Temporal lobe (tissue), 2 donors: ENCODE measurements around the gene AGPAT4.

GRCh38 chr6:159939625-159939824 is 29.4 kb upstream of the IGF2R start:
- RAMPAGE, long total RNA = no peak

DNA sequence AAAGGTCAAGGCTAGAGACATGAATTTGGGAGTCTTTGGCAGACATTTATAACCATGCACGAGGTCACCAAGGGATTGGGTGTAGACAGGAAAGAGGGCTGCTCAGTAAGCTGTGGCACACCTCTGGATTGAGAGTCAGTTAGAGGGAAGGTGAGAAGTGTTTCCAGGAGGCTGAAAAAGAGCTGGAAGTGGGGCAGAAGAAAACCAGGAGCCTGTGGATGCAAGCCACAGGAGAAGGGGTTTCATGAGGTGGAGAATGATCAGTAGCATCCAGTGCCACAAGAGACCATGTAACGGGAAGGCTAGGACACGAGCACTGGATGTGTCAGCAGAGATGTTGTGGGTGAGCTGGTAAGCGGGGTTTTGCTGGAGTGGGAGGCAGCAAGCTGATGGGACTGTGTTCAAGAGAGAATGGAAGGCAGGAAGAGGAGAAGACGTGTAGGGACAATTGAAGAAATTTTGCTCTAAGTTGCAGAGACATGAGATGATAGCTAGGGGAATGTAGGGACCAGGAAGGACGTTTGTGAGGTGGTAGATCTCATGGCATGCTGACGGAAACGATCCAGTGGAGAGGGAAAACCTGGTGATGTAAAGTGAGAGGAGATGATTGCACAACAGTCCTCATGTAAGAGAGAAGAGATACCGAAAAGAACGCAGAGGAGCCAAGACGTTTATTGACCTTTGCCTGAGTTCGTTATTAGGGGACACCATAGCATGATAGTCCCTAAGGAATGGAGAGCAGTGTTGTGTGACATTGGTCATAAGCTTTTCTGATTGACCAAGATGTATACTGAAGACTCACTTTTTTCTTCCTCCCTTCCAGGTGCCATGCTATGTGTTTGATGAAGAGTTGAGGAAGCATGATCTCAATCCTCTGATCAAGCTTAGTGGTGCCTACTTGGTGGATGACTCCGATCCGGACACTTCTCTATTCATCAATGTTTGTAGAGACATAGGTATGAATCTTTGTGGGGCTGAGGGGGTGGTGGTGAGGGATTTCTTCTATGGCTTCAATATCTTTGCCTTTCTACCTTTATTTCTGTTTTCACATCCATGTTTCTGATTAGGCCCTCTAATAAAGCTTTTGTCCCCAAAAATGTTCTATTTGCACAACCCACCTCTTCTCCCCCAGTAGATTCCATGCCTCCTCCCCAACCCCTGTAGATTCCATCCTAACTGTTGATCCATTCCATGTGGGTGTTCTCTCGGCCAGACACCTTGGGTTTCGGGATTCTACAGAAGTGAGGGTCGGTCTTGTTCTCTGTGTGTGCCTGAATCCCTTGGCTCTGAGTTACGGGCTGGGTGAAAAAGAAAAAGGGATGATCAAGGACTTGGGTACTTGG is 55.3 kb downstream of the IGF2R start:
- RAMPAGE, long total RNA = no peak

GRCh38 chr6:160067434-160068063 is 54.1 kb upstream of the SLC22A1 start:
- RAMPAGE, long total RNA = no peak

- RAMPAGE, long total RNA = no peak
These were observed 37.7 kb upstream of the SLC22A1 start for GRCh38 chr6:160083814-160084501.

- RAMPAGE, long total RNA = no peak
These were observed 284 bp downstream of the SLC22A2 start for GRCh38 chr6:160258367-160258706.

- RAMPAGE, long total RNA = no peak
These were observed 3.6 kb downstream of the SLC22A3 start for GRCh38 chr6:160351757-160352168.

- RAMPAGE, long total RNA = no peak
These were observed 12.6 kb downstream of the SLC22A3 start for GRCh38 chr6:160360581-160361325.

DNA sequence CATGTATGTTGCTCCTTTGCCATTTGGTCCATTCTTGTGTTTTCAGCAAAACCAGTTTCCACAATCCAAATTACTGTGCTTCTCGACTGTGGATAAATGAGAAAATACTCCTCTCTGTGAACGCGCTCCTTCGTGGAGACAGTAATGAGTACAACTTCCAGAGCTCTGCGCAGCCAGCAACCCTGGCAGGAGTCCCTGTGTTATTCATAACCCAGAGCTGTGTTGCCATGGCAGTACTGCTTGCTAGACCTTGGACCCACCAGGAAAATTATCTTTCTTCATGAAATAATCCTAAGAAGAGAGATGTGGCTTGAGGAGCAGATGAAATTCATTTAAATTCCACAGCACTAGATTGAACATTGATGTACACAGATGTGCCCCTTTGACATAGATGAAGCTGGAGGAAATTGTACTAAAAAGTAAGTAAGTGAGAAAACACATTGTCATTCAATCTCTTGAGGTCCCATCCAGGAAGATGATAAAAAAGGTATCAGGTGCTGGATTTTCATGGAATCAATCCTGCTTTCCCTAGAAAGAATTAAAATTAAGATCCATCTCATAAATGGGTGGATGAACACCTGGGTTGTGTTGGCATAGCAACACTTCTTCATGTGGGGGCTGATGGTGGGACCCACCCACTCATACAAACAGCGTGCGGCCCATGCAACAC is 73.8 kb downstream of the SLC22A3 start:
- RAMPAGE, long total RNA = no peak

GRCh38 chr6:160507200-160507913 is 156.7 kb downstream of the LPA start:
- RAMPAGE, long total RNA = no peak

GRCh38 chr6:160519822-160521055 is 143.8 kb downstream of the LPA start:
- RAMPAGE, long total RNA = no peak

- RAMPAGE, long total RNA = no peak
These were observed 64.5 kb upstream of the MAP3K4 start for GRCh38 chr6:160927070-160927406.

DNA sequence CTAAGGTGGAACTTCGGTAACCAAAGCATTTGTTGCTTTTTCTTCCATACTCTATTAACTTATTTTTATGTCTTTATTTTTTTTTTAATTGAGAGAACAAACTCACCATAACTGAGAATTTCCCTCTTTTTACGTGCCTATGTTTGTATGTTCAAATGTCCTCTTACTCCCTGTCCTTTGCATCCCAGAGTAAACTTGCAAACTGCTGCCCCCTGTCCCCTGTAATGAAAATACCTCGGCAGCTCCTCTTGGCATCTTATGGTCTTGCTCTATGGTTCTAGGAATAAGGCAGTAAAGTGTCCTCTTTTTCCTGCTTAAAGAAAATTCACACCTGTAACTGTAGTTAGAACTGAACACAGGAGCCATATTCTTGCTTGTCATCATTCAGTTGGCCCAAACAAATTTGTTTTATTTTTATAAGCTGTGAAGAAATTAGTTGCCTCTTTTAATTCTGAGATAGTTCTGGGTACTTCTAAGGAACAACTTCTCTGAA is 1.2 kb downstream of the MAP3K4 start:
- RAMPAGE, long total RNA = no peak

DNA sequence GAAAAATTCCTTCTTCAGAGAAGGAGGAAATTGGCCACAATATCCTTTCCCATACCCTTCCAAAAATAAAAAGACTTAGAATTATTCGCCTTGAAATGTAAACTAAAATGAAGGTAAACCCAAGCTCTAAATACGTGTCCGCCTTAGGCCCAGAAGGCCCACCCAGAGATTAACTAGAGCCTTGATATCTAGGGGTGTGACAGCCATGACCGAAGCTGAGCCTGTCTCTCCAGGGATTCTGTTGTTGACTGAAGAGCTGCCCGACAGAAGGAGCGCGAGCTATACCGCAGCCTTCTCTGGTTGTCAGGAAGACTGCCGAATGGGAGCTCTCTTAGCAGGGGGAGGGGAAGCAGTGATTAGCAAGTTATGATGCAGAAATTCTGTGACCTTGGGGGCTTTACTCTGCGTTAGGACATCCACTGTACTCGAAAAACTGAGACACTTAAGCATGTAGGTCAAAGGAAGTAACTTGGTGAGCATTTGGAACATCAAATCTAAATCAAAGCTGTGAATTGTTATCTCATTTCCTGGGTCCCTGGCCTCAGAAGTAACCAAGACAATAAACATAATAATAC is 84.5 kb downstream of the MAP3K4 start:
- RAMPAGE, long total RNA = no peak

DNA sequence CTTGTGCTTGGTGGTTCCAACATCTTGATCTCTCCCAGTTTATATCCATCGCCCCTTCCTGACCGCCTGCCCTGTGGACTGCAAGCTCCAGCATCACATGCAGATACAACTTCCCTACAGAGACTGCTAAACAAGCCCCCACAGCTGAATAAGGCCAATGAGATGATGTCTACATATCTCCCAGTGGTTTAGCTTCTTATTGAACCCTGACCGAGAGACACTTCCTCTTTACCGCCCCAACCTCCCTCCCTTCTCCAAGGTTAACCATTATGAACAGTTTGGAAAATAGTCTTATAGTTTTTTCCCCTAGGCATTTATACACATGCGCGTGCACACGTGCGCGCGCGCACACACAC is 103.8 kb downstream of the AGPAT4 start:
- RAMPAGE, long total RNA = no peak

GRCh38 chr6:161273253-161274354 is at the start of gene AGPAT4:
AGPAT4 (minus strand) TSS chr6:161274061.
- RAMPAGE, long total RNA = no peak

DNA sequence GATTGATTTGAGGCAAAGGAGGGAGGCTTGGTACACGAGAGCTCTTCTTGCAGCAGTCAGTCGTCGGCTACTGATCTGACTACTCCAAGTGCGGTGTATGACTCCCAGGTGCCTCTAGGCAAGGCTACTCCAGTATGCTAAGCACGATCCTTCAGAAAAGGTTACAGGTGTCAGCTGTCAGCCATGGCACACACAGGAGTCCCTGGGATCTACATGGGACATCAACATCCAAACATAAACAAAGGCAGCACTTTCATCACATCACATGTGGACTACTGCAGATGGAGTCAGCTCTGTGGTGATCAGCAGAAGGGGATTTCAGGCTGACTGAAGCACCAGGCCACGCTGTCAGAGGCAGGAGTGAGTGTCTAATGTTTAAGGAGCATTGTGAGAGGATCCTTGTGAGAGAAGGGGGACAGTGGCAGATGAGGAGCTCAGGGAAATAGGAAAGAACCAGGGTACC is 32.3 kb downstream of the PACRG start:
- RAMPAGE, long total RNA = no peak

DNA sequence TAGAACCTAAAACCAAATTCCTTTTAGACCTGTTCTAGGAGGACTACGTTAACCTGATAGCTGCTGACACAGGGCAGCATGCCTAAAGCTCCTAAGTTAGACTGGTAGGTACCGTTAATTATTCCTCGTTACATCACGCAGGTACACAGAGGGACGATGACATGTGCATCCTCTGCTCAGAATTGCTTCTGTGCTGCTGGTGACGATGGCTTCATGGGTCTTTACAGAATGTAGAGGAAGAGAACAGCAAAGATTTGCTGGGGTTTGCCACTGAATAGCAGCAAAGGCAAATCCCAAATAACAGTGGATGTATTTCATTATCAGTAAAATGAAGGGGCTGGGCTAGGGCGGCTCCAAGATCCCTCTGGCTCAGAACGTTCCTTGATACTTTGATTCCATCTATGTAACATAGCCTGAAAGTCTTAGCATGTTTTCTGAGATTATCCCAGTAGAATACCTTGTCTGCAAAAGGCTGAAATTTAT is 141.1 kb downstream of the PACRG start:
- RAMPAGE, long total RNA = no peak

DNA sequence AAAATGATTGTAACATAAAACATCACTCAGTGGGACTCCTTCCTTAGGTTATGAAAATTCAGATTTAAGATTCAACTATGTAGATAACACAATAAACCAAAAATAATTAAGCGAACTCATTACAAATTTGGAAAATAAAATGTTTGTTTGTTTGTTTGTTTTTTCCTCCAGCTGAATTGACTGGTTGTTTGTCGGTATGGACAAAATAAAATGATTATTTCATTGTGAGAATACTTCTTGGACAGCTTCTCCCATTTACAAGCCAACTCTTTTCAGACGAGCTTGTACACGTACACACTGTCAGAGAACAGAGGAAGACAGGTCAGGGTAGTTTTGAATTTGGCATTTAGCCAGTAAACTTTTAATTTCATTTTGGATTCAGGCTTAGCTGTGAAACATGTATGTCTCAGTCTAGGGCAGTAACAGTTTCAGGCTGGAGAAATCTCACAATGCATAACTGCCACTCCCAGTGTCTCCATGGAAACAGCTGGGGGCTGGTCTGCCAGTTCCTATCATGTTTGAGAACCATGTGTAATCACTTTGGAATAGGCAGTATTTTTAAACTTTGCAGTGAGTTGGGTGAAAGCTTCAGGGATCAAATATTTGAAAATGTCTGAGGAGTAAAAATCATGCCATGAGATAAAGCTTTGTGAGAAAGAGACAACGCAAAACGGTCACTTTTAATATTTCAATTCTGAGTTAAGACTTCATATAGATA is 22.0 kb upstream of the QKI start:
- RAMPAGE, long total RNA = no peak

DNA sequence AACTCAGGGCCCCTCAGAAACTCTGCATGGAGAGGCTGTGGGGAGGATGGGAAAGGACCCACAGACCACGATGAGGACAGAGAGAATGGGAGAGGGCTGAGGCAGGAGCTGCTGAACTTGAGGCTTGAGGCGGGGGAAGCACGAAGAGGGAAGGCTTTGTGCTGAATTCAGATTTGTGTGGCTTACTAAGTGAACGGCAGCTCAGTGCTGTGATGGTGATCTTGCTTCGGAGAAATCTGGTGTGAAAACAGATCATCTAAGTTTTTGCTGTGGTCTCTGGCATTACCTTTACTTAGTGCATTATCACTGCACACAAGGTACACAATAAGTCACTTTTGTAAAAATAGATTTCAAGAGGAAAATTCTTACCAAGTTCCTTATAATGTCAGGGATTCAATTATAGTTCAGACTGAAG is 10.9 kb upstream of the QKI start:
- RAMPAGE, long total RNA = no peak

- RAMPAGE, long total RNA = no peak
These were observed 9.7 kb upstream of the QKI start for GRCh38 chr6:163404402-163405558.